Skeletal muscle cell (primary cell): ENCODE measurements around the gene TOR1AIP1.

GRCh38 chr1:178223065-178223711 lies 129.3 kb downstream of the RASAL2 start:
- RRBS: no CpG with 5 or more reads among the region's 3 CpGs

DNA sequence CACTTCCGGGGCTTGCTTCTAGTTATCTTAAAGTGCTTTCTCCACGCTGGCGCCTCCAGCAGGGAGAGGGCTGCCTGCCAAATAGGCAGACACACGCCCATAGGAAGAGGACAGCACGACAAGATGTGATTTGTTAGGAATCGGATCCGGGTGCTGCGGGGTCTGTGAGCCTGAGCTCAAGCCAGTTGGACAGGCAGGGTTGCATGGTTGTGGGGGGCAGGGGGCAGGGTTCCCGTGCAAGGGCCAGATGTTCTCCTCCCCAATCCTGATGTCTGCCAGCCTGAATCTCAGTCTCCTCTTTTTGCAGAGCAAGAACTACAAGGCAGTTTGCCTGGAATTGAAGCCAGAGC lies 786 bp downstream of the TEX35 start:
- RRBS: no CpG with 5 or more reads among the region's 9 CpGs

DNA sequence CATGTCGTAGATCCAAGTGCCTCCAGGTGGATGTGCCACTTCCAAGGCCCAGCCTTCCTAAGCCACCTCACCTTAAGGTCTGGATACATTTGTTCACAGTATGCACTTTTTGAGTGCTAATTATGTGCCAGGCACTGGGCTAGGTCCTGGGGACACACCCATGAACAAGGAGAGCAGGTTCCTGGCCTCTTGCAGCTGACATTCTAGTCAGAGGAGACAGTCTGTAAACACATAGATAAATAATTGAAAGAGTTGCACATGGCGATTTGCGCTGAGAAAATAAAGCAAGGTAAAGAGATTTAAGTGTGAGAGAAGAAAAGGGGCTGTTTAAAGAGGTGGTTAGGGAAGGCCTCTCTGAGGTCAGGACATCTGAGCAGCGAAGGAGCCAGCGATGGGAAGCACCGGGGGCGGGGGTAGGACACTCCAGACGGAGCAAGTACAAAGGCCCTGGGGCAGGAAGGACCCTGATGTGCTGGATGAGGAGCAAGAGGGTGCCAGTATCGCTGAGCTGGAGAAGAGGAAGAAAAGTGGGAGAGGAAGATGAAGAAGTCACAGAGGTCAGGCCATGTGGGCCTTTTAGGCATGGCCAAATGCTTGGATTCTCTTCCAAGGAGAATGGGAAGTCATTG lies 37.8 kb downstream of the TEX35 start:
- RRBS: no CpG with 5 or more reads among the region's 9 CpGs

DNA sequence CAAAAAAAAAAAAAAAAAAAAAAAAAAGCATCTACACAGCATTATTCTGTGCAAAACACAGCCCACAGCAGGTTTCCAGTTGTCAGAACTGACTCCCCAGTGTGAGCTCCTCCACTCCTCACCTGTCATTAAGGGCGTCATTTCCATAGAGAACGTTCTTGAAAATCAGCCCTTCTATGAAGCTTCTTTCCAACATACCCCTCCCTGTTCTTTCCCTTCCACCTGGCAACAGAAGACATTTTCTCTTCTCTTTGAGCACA lies 92.8 kb downstream of the TEX35 start:
- RRBS: no CpG with 5 or more reads among the region's 2 CpGs

DNA sequence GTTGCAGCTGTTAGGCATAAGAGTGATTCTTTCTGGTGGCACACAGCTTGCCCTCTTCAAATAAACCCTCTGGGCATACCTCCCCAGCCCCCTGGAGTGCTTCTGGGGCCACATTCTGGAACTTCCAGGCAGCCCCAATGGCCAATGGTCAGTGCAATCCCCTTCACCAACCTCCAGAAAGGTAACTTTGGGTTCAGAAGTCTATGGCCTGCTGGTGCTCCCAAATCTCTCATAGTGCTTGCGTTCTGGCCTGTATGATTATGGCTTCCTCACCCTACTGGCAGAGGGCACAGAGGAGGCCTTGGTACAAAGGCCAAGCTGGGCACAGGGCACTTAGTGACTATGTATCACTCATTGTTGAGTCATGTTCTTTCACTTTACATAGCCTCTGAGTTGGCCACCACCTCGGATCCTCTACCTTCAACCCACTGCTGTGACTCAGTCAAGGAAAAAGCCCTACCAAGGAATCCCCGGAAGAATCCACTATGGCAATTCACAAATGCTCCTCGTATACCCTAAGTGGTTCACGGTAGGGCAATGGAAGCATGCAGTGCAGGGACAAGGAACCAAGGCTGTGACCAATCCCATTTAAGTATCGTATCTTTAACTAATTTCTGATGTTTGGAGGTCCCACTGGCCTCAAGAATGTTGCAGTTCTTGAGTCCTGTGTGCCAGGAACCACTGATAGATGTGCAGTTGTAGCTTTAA lies 71.9 kb upstream of the RALGPS2 start:
- RRBS: no CpG with 5 or more reads among the region's 6 CpGs

DNA sequence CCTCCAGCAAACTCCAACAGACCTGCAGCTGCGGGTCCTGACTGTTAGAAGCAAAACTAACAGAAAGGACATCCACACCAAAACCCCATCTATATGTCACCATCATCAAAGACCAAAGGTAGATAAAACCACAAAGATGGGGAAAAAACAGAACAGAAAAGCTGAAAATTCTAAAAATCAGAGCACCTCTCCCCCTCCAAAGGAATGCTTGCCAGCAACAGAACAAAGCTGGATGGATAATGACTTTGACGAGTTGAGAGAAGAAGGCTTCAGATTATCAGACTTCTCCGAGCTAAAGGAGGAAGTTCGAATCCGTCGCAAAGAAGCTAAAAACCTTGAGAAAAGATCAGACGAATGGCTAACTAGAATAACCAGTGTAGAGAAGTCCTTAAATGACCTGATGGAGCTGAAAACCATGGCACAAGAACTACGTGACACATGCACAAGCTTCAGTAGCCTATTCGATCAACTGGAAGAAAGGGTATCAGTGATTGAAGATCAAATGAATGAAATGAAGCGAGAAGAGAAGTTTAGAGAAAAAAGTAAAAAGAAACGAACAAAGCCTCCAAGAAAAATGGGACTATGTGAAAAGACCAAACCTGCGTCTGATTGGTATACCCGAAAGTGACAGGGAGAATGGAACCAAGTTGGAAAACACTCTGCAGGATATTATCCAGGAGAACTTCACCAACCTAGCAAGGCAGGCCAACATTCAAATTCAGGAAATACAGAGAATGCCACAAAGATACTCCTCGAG lies 32.3 kb downstream of the ANGPTL1 start:
- RRBS: no CpG with 5 or more reads among the region's 14 CpGs

- RRBS: no CpG with 5 or more reads among the region's 9 CpGs
Measured at GRCh38 chr1:179082272-179082384, 258 bp downstream of the TOR3A start.

- RRBS: no CpG with 5 or more reads among the region's 6 CpGs
Measured at GRCh38 chr1:179103654-179104259, 21.9 kb downstream of the TOR3A start.

- RRBS: no CpG with 5 or more reads among the region's 6 CpGs
Measured at GRCh38 chr1:179104995-179105559, 23.2 kb downstream of the TOR3A start.

GRCh38 chr1:179226770-179227977 lies 2.3 kb downstream of the ABL2 start:
- RRBS: no CpG with 5 or more reads among the region's 13 CpGs

- RRBS: 2% methylated on average over 5 of the region's 18 CpGs
Measured at GRCh38 chr1:179742634-179743025, 461 bp upstream of the FAM163A start.

DNA sequence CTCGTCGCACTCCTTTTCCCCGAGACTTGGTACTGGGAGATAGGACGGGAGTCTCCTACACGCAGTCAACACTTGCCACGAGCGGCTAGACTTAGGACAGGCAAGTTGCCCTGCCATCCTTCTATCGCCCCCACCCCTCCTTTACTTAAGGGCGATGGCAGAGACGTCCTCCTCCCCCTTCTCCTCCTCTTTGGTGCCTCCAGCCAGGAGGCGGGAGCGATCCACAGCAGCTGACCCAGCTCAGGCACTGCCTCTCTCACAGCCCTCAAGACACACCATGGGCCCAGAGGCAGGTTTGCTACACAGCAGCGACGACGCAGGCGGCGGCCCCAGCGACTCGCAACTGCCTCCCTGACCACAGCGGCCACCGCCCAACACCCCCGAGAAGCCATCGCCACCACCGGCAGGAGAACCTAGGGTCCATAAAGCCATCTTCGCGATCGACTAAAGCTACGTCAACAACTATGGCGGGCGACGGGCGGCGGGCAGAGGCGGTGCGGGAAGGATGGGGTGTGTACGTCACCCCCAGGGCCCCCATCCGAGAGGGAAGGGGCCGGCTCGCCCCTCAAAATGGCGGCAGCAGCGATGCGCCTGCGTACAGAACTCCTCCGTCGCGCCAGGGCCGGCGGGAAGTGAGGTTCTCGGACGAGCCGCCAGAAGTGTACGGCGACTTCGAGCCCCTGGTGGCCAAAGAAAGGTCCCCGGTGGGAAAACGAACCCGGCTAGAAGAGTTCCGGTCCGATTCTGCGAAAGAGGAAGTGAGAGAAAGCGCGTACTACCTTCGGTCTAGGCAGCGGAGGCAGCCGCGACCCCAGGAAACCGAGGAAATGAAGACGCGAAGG lies at the start of gene TOR1AIP1:
TOR1AIP1 (plus strand) TSS at position 247 of the 842 bp plus-strand sequence.
- RRBS: under 1% methylated on average over 16 of the region's 69 CpGs

DNA sequence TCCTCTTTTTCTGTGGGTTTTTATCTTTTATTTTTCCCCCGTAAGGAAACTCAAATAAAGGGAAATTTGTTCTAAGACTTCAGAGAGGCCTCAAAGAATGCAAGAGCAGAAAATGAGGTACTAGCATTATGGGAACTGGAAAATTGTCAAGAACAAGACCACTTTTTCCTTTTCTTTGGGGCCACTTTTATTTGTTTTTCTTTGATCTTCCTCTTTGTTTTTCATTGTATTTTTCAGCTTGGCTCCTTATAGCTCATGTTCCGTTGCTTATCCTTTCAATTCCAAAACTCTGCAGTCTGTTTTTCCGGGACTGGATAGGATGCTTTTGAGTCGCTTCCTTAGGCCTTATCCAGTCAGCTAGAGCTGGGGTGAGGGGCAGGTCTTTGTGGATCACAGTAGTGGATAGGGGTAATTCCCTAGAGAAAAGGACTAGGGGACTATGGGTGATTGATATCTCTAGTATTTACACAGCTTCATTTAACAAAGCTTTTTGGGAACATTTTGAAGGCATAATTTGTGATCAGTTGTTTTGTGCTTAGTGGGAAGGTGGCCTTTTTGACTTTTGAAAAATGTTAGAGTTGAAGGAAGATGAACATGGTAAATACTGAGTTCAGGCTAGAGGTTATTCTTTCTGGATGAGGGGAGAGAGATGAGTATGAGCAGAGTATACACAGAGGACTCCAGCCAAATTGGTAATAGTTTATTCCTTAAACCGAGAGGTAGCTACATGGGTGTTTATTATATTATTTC lies 22.4 kb downstream of the CEP350 start:
- RRBS: no CpG with 5 or more reads among the region's 5 CpGs

DNA sequence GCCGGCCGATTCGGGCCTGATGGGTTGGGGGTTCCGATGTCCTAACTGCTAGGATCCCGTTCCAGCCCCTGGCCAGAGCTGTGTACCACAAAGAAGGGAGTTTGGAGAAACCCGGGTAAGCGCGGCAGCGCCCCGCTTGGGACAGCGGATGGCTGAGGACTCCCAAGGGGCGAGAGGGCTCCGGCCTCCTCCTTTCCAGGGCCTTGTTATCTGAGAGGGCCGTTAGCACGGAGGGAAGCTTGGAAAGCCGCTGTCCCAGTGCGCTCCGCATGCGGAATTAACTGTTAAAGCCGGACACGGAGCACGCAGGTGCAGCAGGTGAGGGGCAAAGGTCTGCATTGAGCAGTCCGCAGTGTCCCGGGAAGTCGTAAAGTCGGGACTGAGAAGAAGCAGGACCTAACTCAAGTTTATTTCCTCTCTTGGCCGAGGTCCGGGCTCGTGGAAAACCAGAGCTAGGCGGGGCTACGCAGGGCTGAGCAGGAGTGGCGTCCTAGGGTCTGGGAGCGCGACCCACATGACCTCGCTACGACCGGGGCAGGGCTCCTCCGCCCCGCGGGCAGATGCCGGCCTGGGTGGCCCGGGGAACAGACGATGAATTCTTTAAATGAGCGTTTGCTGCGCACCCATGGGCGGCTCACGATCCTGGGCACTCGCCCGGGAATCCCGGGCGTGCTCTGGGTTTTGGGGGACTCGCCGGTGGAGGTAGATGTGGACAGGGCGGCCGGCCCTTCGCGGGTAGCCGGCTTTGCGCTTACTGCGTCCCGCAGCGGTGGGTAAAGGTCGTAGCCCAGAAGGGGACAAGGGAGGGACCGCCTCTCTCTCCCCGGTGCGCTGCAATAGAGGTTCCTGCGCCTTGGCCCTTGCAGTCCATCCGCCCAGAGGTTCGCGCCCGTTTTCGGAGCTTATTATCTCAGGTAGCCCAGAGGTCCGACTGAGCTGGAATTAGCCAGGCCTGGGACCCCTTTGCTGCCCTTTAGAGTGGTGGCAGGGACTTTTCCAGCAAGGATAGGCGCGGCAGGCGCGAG lies 4.6 kb downstream of the LHX4 start:
- RRBS: 2% methylated on average over 31 of the region's 77 CpGs

GRCh38 chr1:180521431-180521891 lies 19.1 kb upstream of the ACBD6 start:
- RRBS: no CpG with 5 or more reads among the region's 6 CpGs

GRCh38 chr1:180917202-180917764 lies 4.6 kb downstream of the KIAA1614 start:
- RRBS: no CpG with 5 or more reads among the region's 9 CpGs

DNA sequence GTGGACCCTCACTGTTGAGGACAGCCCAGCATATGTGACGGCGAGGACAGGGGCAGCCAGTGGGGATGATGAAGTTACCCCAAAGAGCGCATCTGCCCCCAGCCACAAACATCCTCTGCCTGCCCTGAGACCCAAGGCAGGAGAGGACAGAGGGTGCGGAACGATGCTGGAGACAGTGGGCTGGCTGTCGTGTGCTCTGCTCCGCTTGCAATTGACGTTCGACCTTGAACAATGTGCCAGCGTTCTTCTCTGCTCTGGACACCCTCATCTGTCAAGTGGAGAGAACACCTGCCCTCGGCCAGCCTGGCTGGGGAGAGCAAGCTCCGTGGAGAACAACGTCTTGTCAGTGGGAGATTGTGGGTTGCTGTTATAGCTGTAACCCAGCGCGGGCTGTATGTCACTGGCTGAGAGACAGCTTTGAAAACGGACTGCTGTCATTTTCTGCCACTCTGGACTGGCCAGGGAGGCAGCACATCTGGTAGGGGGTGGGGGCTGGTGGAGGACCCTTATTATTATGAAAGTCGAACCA lies 14.6 kb downstream of the KIAA1614 start:
- RRBS: no CpG with 5 or more reads among the region's 17 CpGs

- RRBS: 62% methylated on average over 8 of the region's 20 CpGs
Measured at GRCh38 chr1:180953128-180953732, 40.5 kb downstream of the KIAA1614 start.

DNA sequence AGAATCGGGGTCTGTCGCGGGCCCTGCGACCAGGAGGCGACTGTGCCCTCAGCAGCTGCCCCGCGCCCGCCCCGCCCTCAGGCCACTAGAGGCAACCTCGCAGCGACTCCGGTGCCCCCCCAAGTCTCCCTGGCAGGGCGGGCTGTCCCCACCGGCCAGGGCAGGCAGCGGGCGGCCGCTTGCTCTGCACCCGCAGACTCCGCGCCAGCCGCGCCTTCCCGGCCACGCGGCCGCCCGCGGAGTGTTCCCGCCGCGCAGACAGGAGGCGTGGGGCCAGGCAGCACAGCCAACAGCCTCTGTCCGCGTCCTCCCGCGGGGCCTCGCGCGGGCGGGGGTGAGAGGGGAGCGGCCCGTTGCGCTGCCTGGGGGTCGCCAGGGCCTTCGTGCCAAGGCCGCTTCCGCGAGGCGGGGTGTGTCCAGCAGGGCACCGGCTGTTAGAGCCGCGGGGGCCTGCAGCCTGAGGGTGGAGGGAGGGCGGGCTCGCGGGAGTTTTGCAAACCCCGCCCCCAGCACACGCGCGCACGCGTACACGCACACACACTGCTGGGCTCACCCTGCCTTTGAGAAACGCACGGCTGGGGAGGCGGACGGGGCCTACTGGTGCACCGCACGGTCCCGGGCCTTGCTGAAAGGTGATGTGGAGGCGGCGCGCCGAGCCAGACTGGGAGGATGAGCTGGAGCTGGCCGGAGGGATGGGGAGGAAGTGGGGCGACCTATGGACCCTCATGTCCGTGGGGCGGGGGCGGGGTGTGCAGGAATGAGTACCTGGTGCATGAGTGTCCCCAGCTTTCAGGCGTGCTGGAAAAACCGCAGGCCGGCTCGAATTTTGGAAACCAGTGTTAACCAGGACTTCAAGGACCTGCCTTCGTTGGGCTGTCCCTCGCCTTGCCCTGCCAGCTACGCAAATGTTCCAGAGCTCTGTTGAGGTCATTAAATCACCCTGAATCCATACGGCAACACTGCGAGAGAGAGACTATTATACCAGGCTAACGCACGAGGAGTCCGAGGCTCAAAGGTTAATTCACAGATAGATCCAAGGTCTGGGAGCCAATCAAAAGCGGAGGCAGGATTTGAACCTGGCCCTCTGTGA lies 41.6 kb downstream of the KIAA1614 start:
- RRBS: 7% methylated on average over 18 of the region's 91 CpGs

DNA sequence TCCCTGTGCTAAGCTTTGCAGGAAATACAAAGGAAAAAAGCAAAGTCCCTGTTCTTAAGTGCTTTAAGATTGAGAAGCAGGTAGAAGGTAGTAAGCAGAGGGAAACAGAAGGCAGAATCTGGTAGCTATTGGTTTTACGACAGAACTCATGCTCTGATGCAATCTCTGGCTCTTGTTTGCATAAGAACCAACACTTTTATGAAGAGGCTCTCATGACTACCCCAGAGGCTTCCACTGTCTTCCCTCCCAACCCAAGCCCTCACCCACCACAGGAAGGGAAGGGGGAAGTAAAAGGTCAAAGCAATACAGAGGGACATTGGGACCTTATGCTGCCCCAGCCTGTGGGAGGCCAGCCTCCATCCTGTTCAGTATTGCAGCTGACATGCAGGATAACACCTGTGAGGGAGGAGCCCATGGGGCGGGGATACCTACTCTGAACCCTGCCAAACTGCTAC lies 9.2 kb downstream of the MR1 start:
- RRBS: no CpG with 5 or more reads among the region's 2 CpGs